Cardiac muscle cell (in vitro differentiated cells and primary cell): ENCODE measurements around a stretch of chr5.

DNA sequence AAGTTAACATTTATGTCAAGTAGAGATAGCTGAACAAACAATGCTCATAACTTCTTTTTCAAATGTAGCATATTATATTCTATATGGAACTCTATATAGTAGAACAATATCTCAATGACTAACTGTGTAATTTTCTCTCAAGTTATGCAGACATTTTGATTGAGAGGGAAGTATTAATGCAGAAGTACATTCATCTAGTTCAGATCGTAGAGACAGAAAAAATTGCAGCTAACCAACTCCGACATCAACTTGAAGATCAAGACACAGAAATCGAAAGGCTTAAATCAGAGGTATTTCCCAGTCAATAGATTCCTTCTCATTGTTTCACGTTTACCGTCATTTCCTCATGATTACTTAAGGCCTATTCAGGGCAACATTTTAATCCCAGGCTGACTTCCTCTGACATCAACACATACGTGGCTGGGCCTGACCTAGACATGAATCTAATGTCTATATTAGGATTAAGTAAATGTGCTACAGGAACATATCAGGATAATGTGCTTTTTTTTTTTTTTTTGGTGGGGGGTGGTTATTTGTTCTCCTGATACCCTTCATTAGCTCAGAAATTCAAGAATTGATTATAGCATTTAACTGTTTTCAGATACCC lies 107.8 kb downstream of the RASGRF2 start:
- RAMPAGE, long total RNA: no peak
- RRBS: no CpG with 5 or more reads among the region's 6 CpGs

DNA sequence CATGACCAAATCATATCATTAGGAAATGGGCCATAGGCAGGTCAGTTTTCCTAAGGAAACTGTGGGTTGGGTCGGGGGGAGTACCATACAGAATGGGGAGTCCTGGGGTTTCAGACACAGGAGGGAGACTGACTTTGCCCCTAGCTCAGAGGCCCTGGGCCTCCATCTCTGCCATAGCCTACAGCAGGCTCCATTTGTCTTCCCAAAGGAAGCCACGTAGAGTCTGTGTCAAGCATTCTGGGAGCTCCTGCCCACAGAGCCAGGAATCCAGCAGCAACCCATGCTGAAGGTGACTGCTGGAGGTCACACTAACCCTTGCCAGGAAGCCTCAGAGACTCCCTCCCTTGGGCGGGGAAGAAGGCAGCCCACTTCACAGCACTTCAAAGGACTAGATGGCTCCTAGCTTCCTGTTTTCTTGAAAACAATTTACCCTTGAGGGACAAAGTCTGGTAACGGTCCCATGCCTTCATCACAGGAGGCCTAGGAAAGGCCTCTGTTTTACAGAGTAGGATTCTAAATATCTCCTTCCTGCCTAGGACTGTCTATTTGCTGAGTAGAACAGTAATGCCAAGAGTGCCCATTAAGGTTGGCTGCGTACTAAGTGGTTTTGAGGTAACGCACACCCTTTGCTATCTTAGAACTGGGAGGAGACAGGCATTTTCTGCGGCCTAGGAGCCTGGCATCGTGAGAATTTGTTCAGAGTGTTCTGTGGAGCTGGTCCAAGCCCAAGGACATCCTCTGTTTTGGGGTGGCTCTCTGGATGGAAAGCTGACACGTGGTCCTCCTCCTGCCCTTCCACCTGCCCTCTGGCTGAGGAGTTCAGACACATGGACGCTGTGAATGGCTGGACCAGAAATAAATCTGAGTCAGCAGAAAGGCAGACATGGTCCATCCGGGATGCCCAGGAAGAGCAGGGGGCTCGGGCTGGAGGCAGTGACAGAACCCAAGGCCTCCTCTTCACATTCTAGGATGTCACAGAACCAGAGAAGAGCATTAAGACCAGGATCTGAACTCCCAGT lies 1.9 kb downstream of the CKMT2 start:
- RAMPAGE, long total RNA: no peak
- RRBS: no CpG with 5 or more reads among the region's 12 CpGs

GRCh38 chr5:81355062-81355871 lies 38.7 kb downstream of the ACOT12 start:
- RAMPAGE, long total RNA: no peak
- RRBS: no CpG with 5 or more reads among the region's 7 CpGs

DNA sequence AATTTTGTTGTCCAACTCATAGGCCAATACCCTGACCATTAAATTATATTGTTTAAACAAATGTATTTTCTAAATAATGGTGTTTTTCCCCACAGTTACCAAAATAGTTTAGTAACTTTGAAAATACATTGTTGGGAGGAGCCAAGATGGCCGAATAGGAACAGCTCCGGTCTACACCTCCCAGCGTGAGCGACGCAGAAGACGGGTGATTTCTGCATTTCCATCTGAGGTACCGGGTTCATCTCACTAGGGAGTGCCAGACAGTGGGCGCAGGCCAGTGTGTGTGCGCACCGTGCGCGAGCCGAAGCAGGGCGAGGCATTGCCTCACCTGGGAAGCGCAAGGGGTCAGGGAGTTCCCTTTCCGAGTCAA lies 135.0 kb downstream of the SSBP2 start:
- RAMPAGE, long total RNA: no peak
- RRBS: no CpG with 5 or more reads among the region's 16 CpGs

GRCh38 chr5:81723861-81724165 lies 27.1 kb downstream of the SSBP2 start:
- RAMPAGE, long total RNA: no peak
- RRBS: no CpG with 5 or more reads among the region's 1 CpG

- RAMPAGE, long total RNA: no peak
- RRBS: no CpG with 5 or more reads among the region's 3 CpGs
Observed at GRCh38 chr5:81746833-81747421, 4.0 kb downstream of the SSBP2 start.

DNA sequence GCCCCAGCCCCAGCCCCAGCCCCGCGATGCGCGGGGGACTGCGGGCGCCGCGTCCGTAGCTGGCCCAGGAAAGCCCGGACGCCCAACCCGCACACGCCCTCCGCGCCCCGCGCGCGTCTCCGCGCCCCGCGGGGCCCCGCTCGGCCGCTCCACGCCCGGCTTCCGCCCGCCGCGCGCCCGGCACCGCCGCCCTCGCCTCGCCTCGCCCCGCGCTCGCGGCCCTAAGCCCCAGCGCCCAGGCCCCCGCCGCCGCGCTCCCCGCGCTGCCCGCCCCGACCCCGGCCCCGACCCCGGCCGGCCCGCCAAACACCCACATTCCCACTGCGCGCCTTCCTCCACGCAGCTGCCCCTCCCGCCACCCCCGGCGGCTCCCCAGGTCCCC lies 655 bp downstream of the SSBP2 start:
- RAMPAGE, long total RNA: no peak
- RRBS: 2% methylated on average over 38 of the region's 63 CpGs

GRCh38 chr5:82365502-82366310 lies 87.6 kb upstream of the RPS23 start:
- RAMPAGE, long total RNA: no peak
- RRBS: no CpG with 5 or more reads among the region's 8 CpGs

DNA sequence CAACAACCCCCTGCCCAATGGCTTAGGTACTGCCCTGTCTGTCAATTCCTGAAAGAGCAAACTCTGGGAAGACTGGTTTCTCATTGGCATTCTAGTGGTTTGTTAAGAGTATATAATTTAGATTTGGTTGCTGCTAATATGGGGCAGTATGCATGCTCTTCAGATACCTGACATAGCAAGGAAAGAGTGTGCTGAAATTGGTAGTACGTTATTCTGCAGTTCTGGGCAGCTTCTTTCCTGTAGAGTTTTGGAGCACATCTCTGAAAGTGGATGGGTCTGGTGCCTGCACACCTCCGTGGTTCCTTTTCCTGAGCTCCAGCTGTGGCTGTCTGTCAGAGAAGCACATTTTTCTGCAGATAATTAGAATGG lies 55.5 kb downstream of the VCAN start:
- RAMPAGE, long total RNA: no peak
- RRBS: no CpG with 5 or more reads among the region's 2 CpGs

DNA sequence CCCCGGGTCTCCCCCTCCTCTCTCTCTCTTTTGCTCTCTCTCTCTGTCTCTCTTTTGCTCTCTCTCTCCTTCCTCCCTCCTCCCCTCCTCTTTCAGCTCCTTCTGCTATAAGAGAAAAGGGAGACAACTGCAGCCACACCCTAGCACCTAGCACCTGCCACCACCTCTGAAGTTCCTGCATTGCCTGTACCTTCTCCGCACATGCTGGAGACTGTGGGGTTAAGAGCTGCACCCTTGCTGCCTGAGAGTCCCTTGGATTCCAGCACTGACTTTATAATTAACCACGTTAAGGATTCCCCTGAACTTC lies 227 bp upstream of the EDIL3 start:
- RAMPAGE, long total RNA: no peak
- RRBS: 15% methylated on average over 1 of the region's 3 CpGs

DNA sequence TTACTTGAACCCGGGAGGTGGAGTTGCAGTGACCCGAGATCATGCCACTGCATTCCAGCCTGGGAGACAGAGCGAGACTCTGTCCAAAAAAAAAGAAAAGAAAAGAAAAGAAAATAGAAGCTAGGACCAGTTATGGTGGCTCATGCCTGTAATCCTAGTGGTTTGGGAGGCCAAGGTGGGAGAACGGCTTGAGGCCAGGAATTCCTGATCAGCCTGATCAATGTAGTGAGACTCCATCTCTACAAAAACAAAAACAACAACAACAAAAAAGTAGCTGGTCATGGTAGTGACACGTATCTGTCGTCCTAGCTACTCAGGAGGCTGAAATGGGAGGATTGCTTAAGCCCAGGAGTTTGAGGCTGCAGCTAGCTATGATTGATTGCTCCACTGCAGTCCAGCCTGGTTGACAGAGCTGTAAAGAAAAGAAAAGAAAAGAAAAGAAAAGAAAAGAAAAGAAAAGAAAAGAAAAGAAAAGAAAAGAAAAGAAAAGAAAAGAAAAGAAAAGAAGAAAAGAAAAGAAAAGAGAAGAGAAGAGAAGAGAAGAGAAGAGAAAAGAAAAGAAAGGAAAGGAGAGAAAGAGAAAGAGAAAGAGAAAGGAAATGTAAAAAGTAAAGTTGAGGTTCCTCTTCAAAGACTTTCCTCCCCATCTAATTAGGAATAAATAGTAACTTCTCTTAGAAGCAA lies 154.4 kb upstream of the EDIL3 start:
- RAMPAGE, long total RNA: no peak
- RRBS: no CpG with 5 or more reads among the region's 6 CpGs

DNA sequence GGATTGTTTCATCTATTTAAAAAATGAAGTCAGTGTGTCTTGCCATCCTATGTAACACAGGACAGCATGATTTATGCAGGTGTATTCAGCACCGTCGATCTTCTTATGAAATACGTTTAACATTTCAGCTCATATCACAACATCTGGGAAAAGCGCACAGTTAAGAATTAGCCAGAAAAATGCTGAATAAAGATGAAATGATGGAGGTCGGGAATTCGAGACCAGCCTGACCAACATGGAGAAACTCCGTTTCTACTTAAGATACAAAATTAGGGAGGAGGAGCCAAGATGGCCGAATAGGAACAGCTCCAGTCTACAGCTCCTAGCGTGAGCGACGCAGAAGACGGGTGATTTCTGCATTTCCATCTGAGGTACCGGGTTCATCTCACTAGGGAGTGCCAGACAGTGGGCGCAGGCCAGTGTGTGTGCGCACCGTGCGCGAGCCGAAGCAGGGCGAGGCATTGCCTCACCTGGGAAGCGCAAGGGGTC lies 107.3 kb upstream of the COX7C start:
- RAMPAGE, long total RNA: no peak
- RRBS: no CpG with 5 or more reads among the region's 21 CpGs

DNA sequence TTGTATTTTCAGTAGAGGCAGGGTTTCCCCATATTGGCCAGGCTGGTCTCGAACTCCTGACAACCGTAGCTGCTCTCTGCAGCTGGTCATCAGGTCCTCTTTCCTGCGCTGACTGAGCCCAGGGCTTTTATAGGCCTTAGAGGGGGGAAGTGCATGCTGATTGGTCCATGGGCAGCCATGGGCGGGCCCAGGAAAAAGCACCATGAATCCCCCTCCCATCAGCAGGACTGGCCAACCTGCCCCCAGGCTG lies 16.2 kb upstream of the RASA1 start:
- RAMPAGE, long total RNA: no peak
- RRBS: no CpG with 5 or more reads among the region's 4 CpGs

DNA sequence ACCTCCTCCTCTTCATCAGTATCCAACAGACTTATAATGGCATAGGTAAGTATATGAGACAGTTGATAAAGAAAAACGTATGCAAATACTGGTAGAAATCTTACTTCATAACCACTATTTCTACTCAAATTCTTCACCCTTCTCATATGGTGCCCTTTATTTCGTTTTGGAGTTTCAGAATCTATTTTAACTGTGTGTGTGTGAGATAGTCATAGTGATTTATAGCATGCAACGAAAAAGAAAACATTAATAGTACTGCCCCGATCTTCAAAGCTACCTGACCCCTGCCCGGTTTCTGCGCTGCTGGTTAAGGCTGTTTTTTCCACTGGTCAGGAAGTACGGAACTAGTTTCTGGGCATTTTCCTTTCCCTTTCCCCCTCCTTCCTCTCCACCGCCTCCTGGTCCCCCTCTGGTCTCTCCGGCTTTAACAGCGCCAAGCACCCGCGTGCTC lies 536 bp upstream of the RASA1 start:
- RAMPAGE, long total RNA: no peak
- RRBS: 2% methylated on average over 4 of the region's 12 CpGs

GRCh38 chr5:87314208-87314499 lies 46.5 kb downstream of the RASA1 start:
- RAMPAGE, long total RNA: no peak

GRCh38 chr5:87352566-87353363 lies 60.0 kb downstream of the CCNH start:
- RAMPAGE, long total RNA: no peak
- RRBS: no CpG with 5 or more reads among the region's 1 CpG

DNA sequence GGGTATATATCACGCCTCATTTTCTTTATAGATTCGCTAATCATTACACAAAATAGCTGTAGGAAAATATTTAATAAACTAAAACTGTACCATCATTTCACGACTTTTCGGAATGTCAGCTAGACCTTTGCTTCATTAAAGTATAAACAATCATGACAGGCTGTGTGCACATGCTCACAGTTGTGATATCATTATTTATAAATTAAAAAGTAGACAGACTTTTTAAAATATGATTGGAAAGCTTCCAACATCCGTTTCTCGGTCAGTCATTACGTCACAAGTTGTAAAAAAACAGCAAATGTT lies 1.3 kb downstream of the CCNH start:
- RAMPAGE, long total RNA: no peak
- RRBS: no CpG with 5 or more reads among the region's 7 CpGs

GRCh38 chr5:87411755-87412255 lies 925 bp downstream of the CCNH start:
- RAMPAGE, long total RNA: no peak
- RRBS: no CpG with 5 or more reads among the region's 9 CpGs

DNA sequence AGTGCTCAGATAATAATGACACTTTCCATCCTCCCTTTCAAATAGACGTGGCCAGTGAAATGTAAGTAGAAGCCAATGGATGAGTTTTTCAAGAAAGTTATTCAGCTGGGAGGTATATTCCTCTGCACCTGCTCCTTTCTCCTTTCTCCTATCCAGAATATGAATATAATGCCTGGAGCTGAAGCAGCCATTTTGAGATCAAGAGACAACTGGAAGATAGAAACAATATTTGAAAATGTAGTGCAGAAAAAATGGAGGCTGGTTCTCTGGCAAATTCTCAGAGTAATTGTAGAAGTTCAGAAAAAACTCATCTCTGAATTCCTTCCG lies 262.0 kb upstream of the CCNH start:
- RAMPAGE, long total RNA: no peak
- RRBS: no CpG with 5 or more reads among the region's 2 CpGs

DNA sequence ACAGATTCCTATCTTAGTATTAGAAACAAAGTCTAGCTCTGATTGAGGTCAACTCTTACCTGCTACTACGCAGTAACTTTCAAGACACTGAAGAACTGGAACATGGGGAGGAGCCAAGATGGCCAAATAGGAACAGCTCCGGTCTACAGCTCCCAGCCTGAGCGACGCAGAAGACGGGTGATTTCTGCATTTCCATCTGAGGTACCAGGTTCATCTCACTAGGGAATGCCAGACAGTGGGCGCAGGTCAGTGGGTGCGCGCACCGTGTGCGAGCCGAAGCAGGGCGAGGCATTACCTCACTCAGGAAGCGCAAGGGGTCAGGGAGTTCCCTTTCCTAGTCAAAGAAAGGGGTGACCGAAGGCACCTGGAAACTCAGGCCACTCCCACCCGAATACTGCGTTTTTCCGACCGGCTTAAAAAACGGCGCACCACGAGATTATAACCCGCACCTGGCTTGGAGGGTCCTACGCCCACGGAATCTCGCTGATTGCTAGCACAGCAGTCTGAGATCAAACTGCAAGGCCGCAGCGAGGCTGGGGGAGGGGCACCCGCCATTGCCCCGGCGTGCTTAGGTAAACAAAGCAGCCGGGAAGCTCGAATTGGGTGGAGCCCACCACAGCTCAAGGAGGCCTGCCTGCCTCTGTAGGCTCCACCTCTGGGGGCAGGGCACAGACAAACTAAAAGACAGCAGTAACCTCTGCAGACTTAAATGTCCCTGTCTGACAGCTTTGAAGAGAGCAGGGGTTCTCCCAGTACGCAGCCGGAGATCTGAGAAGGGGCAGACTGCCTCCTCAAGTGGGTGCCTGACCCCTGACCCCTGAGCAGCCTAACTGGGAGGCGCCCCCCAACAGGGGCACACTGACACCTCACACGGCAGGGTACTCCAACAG lies 216.2 kb downstream of the TMEM161B start:
- RAMPAGE, long total RNA: no peak
- RRBS: no CpG with 5 or more reads among the region's 36 CpGs